Neuron (in vitro differentiated cells): ENCODE data around the genes MTLN and MERTK.

- PRO-cap = unidirectional peak, plus-strand start at chr2:106193139
Observed at GRCh38 chr2:106192754-106193302, 1.3 kb downstream of the UXS1 start.

DNA sequence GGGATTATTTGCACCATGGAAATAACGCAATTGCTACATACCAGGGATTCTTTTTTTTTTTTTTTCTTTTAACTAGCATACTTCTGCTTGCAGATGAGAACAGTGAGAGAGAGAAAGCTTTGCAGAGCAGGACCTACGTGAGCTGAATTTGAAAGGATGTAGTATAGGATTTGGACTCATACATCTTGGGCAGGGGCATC, 3.9 kb upstream of the UXS1 start:
- PRO-cap = no peak

DNA sequence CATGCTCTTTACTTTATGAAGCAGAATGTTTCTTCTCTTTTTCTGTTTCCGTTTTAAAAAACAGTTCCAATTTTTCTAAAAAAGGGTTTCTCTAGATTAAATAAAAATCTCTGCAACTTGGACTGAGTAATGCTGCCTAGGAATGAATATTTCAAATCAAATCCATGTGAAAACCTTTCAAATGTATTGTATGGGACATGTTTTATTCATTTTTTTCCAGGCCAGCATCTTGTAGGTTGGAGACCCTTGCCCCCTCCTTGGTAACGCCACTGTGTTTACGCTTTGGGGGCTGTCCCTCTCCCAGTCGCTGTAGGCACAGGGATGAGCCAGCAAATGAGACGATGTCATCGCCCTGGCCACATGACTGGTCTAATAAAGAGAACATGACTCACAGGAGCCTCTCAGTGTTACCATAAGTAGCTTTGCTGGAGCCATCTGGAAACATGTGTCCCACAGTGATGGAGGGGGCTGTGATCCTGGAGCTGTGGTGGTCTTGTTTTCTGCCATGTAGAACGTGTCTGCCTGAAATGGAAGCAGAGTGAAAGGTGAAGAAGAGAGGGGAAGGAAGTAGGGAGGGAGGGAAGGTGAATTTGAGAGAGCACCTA, 78.8 kb downstream of the CD8B2 start:
- PRO-cap = bidirectional peak, plus-strand start at position 359 of the sequence, minus-strand start at position 273 of the sequence

- PRO-cap = no peak
Observed at GRCh38 chr2:108654691-108655266, 64.5 kb upstream of the RANBP2 start.

- PRO-cap = no peak
Observed at GRCh38 chr2:108768616-108769154, 17.9 kb upstream of the CCDC138 start.

- PRO-cap = no peak
Observed at GRCh38 chr2:108771719-108772276, 14.8 kb upstream of the CCDC138 start.

DNA sequence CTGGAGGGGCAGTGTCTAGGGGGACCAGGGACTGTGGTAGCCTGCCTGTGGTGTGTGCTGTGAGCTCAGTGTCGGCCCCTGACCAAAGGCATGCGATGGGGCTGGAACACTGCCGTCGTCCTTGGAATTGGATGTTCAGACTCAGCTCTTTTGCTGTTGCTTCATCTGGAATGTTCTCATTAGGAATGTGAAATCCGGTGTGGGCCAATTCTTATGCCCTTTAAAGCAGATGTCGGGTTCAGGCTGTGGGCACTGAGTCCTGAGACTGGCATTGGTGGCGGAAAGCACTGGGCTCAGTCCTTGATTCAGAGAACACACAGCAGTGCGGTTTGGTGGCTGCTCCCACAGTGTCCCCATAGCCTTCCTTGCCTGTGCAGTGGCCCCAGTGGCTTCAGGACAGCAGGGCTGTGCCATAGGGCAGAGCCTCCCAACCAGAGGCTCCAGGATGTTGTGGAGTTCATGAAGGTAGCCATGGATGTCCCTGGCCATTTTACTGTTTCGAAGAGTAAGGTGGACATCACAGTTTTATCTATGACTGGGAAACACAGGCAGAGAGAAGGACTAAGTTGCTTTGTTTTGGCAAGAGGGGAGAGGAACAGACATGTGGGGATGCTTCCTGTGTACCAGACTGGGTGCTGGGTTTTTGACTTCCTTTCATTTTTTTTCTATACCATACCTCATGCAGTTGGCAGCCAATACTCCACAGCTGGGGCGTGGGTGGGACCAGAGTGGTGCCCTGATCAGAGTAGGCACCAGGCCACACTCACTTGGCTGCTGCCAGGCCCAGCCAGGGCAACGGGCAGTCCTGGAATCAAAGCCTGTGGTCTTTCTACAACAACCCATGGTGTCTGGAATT, 44.9 kb downstream of the SH3RF3 start:
- PRO-cap = no peak

DNA sequence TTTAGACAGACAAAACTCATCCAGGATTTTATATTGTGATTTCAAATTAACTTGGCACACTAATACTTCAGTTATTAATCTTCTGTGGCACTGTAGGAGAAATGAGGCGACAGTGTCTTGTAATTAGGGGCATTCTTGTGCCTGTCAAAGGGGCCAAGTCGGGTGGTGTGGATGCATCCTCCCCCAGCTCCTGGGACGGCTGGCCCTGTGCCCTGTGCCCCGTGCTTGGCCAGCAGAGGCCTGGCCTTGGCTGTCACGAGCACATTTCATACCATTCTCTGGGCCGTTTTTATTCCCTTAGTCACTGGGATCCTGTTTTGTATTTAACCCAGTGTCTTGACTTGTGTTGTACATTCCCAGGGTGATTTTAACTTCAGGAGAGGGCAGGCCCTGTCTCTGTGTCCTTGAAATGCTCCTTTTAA, 56.7 kb downstream of the SH3RF3 start:
- PRO-cap = no peak

- PRO-cap = no peak
Observed at GRCh38 chr2:109230677-109231323, 101.8 kb downstream of the SH3RF3 start.

DNA sequence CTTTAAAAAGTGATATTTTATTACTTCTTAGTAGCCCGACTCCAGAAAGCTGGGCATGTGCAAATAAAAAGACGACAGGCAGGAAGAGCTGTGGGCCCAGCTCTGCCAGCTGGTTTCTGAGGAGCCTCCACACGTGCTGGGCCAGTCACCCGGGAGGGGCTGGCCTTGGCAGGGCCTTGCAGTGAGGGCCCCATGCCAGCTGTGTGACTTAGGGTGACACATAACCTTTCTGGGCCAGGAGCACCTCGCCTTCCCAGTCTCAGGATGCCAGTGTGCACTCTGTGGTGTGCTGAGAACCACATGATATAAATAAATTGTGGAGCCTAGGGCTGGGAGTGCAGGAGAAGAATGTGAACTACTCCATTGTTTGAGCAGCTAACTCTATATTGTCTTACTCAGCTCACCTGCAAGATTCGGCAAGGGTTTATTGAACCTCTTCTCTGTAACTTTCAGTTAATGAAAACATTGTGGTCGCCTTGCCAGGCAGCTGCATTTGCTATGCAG, 222.1 kb downstream of the SH3RF3 start:
- PRO-cap = no peak

- PRO-cap = no peak
Observed at GRCh38 chr2:109560263-109561402, 53.1 kb downstream of the SEPTIN10 start.

GRCh38 chr2:109677066-109677675, 63.0 kb downstream of the SOWAHC start:
- PRO-cap = no peak

- PRO-cap = no peak
Observed at GRCh38 chr2:109678669-109679258, 64.6 kb downstream of the SOWAHC start.

- PRO-cap = bidirectional peak, plus-strand start at chr2:110212089, minus-strand start at chr2:110211780; bidirectional peak, plus-strand start at chr2:110212305, minus-strand start at chr2:110212334; bidirectional peak, plus-strand start at chr2:110212608, minus-strand start at chr2:110212547; bidirectional peak, plus-strand start at chr2:110212816, minus-strand start at chr2:110212834
Observed at GRCh38 chr2:110211905-110212989, at the start of gene MTLN. MTLN (minus strand) TSS chr2:110212547.

- PRO-cap = no peak
Observed at GRCh38 chr2:110858792-110859365, 126.5 kb downstream of the ACOXL start.

DNA sequence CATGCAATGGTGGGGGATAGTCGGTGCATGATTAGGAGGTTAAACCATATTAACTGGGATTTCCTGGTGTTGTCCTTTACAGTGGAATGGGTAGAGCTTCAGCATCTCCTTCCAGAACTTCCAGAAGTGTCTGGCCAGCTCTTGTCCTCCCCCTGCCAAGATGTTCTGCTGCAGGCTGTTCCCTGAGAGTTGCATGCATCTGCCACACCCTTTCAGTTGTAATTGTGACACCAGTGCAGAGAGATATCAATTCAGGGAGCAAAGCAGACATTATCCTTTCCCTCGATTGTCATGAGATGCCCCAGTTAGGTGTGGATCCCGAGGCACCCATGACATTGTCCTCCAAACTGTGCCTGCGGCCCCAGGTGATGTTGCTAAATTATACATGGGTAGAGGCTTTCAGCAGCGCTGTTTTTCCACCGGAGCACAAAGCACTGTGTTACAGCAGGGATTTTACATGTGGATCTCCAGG, 90.6 kb upstream of the BCL2L11 start:
- PRO-cap = no peak

DNA sequence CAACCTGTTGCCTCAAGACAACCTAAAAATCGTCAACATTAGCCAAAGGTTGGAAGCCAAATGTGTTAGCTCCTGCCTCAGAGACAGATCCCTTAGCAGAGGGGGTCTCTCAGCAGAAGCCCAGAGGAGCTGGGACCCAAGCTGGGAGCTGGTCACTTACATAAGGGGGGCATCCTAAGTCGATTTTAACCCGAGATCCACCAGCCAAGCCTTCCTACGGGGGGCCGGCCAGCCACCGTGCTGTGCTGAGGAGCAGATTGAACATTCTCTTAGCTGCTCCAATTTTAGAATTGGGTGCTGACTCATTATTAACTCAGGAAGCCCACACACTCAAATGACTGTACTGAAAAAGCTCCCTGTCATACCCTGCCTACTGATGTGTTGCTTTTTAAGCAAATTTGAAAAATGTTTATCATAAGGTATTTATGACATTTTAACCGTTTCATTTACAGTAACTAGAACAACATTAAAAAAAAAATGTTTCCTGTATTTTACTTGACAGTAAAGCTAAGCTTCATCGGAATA, 373.0 kb downstream of the BCL2L11 start:
- PRO-cap = no peak

DNA sequence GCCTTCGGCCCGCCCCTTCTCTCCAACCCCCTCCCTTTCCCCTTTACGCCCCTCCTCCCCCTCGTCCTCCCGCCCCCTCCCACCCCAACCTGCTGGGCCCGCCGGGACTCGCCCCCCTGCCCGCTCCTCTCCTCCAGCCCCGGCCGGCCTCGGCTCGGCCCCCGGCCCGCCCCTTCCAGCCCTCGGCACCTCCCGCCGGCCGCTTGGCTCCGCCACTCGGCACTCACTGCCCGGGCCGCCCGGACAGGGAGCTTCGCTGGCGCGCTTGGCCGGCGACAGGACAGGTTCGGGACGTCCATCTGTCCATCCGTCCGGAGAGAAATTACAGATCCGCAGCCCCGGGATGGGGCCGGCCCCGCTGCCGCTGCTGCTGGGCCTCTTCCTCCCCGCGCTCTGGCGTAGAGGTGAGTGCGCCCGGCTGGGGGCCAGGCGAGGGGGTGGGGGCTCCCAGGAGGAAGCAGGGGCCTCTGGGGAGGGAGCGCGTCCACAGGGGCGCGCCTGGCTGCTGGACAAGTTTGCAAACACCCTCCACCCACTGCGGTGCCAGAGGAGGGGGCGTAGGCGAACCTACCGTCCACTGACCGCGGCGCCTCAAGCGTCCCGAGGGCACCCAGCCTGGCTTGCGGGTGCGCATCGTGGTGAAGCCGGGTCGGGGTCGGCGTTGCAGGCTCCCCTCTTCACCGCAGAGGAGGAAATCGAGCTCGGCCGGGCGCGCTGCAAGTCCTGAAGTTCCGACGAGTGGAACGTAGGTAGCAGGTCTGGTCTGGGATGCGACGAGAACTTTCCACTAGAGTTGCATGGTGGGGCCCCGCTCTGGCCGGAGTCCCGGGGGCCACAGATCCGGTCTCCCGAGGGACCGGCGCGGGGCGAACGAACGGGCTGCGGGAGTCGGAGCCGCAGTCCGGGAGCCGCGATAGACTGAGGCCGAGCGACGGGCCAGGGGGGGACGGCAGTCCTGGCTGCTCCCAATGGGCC, at the start of gene MERTK:
Gene MERTK, plus strand, starts transcription at position 215 of the 975 bp plus-strand sequence.
- PRO-cap = bidirectional peak, plus-strand start at position 215 of the sequence, minus-strand start outside the sequence

GRCh38 chr2:112050306-112050692, 4.8 kb upstream of the TMEM87B start:
- PRO-cap = no peak

GRCh38 chr2:112304104-112304543, 28.7 kb downstream of the ZC3H6 start:
- PRO-cap = no peak